T47D (cell line): ENCODE results near the genes PSG7, PSG11, LYPD5 and ZNF222.

- RRBS = 2% methylated on average over 21 of the region's 42 CpGs
Measured at GRCh38 chr19:42132973-42133480, 781 bp upstream of the POU2F2 start.

DNA sequence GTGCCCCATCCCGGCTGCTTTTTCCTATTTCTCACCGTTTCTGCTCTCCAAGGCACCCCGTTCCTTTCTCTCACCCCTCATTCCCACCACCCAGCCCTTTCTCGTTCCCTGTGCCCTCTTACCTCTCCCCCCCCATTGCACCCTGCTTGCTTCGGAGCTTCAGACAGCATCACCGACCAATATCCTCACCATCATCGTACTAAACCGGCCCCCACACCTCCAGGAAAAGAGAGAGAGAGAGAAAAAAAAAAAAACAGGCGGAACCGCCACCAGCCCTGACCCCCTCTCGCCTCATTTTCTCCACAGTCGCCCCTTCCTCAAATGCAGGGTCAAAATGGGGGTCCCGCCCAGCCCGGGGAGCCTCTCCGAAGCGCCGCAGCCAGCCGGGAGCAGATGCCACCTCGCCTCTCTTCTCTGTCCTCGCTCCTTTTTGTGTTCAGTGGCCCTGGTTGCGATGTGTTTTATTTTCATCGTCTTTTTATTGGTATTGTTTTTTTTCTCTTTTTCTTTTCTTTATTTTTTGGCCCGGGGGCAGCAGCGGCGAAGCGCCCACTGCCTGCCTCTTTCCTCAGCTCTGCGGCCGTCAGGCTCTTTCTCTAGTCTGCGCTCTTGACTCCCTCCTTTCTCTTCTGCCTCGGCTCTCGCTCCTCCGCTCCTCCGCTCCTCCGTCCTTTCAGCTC, 41.5 kb downstream of the DEDD2 start:
- RRBS = no CpG with 5 or more reads among the region's 34 CpGs

DNA sequence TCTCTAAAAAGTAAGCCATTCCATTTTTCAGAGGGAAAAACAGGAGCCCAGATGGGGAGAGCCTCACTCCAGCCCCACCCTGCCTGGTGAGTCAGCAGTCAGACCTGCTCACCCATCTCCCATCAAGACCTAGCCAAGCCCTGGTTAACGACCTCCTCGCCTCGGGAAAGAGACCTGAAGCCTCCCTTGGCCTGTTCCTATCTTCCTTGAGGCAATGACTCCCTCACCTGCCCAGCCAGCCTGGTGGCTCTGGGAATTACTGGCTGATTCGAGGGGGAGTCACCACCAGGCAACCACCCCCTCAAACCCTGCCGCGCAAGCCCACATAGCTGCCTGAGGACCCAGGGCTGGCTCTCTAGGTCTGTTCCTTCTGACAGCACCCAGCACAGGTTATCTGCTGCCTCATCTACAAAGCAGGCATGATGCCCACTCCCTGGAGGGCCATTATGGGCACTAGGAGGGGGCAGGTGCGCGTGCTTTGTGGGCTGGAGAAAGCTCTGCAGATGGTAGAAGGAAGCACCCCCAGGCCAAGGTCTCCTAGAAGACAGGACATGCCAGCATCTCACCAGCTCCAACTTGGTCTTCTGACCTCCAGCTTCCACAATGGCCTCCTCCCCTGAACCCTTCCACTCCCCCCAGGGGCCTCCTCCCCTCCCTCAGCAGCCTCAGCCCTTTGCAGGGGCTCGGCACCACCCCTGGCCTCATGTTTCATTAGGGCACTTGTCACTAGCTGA, 10.5 kb downstream of the DEDD2 start:
- RRBS = no CpG with 5 or more reads among the region's 9 CpGs

GRCh38 chr19:42212917-42213285, 4.6 kb downstream of the DEDD2 start:
- RRBS = no CpG with 5 or more reads among the region's 1 CpG

DNA sequence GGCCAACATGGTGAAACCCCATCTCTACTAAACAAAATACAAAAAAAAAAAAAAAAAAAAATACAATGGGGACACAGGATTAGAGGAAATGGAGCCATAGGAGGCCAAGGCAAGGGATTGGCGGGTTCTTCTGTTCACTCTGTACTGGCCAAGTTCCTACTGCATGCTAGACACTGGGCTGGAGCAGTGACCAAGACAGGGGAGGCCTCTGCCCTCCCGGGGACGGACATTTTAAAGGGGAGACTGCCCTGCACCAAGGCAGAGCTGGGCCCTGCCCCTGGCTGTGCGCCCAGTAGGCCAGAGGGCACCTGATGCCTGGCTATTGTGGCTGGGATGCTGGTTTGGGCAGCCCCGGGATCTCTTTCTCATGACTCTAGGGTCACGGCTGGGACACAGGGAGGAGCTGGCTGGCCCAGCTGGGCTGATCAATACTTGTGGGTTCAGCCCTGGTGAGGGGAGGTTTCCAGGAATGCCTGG, 17.8 kb downstream of the LIPE start:
- RRBS = no CpG with 5 or more reads among the region's 6 CpGs

- RRBS = no CpG with 5 or more reads among the region's 1 CpG
Measured at GRCh38 chr19:42529247-42529607, 946 bp upstream of the CEACAM1 start.

DNA sequence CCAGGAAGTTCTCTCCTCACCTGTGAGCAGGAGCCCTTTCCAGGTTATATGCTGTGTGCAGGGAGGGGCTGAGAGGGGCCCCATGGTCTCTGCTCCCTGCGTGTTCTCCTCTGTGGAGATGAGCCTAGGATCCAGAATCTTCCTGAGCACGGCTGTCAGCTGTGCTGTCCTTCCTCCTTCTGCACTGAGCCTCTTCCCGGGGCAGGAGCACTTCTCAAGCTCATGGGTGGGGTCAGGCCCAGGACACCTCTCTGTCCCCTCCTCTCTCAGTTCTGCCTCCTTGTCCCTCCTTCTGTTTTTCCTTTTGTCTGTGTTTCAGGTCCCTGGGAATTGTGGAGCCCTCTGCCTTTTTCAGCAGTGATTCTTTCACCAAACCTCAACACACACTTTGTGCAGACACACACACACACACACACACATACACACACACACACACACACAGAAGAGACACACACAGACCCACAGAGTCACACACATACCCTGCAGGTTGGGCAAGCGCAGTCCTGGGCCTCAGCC, at the start of gene PSG7:
TSS of gene PSG7 (minus strand) at position 215 of the 516 bp plus-strand sequence.
- RRBS = no CpG with 5 or more reads among the region's 4 CpGs

- RRBS = no CpG with 5 or more reads among the region's 6 CpGs
Measured at GRCh38 chr19:43026274-43026751, at the start of gene PSG11. Gene PSG11, minus strand, starts transcription at chr19:43026469.

GRCh38 chr19:43265335-43265657, 4.0 kb downstream of the PSG9 start:
- RRBS = 5% methylated on average over 2 of the region's 6 CpGs

DNA sequence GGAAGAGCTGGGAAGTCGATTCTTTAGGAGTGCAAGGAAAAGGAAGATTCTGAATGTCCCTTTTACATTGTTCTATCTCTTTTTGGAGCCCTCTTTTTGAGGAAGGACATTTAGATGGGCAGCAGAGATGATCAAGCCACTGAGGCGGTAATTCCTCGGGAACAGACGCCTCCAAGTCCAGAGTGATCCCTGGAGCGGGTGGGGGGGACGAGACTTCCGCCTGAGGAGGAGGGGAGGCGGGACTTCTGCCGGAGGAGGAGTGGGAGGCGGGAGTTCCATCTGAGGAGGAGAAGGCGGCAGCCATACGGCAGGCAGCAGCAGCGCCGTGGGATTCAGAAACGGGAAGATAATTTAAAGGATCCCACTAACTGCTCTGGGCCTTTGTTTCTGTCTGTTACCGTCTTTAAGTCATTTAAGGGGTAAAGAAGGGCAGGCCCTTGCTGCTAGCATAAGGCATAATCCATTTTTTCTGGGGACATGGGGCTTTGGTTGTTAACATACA, 37.6 kb upstream of the CD177 start:
- RRBS = no CpG with 5 or more reads among the region's 16 CpGs

- RRBS = 95% methylated on average over 8 of the region's 23 CpGs
Measured at GRCh38 chr19:43501545-43502036, 3.0 kb downstream of the PHLDB3 start.

- RRBS = 88% methylated on average over 6 of the region's 24 CpGs
Measured at GRCh38 chr19:43607412-43608184, 4.3 kb upstream of the SRRM5 start.

GRCh38 chr19:43620160-43620537, 720 bp upstream of the ZNF428 start:
- RRBS = no CpG with 5 or more reads among the region's 9 CpGs

GRCh38 chr19:43662492-43662888, 7.5 kb downstream of the PLAUR start:
- RRBS = no CpG with 5 or more reads among the region's 6 CpGs

- RRBS = no CpG with 5 or more reads among the region's 2 CpGs
Measured at GRCh38 chr19:43751524-43751880, 3.3 kb downstream of the SMG9 start.

DNA sequence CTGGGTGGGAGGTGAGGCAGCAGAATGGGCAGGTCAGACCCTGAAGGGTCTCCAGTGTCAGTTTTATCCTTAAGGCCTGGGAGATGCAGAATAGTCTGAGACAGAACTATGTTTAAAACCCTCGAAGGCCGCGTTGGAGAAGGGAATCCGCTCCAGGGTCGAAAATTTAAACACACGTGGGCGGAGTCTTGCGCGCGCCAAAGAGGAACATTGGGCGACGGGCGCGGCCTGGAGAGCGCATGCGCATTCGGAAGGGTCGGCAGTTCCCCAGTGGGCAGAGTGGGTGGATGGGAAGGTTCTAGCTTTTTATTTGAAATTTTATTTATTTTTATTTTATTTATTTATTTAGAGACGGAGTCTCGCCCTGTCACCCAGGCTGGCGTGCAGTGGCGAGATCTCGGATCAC, 700 bp upstream of the SMG9 start:
- RRBS = no CpG with 5 or more reads among the region's 23 CpGs

DNA sequence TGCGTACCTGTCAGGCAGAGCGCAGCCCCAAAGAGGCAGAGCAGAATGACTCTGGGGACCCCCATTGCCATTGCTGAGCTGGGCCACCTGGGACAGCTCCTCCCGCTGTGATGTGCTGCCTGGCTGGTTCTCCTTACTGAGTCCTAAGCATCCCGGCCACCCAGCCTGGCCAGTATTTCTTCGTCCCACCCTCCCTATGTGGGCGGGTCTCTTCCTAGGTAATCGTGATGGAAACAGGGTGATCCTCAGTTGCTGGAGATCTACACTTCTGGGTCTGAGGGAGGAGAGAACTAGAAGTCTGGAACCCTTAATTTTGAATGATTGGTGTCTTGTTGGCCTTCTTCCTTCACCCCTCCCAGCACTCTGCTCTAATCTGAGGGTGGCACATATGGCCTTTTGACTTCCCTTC, at the start of gene LYPD5:
TSS of gene LYPD5 (minus strand) at position 138 of the 409 bp plus-strand sequence.
- RRBS = no CpG with 5 or more reads among the region's 7 CpGs

- RRBS = 50% methylated on average over 1 of the region's 7 CpGs
Measured at GRCh38 chr19:43812502-43813082, 10.3 kb upstream of the LYPD5 start.

DNA sequence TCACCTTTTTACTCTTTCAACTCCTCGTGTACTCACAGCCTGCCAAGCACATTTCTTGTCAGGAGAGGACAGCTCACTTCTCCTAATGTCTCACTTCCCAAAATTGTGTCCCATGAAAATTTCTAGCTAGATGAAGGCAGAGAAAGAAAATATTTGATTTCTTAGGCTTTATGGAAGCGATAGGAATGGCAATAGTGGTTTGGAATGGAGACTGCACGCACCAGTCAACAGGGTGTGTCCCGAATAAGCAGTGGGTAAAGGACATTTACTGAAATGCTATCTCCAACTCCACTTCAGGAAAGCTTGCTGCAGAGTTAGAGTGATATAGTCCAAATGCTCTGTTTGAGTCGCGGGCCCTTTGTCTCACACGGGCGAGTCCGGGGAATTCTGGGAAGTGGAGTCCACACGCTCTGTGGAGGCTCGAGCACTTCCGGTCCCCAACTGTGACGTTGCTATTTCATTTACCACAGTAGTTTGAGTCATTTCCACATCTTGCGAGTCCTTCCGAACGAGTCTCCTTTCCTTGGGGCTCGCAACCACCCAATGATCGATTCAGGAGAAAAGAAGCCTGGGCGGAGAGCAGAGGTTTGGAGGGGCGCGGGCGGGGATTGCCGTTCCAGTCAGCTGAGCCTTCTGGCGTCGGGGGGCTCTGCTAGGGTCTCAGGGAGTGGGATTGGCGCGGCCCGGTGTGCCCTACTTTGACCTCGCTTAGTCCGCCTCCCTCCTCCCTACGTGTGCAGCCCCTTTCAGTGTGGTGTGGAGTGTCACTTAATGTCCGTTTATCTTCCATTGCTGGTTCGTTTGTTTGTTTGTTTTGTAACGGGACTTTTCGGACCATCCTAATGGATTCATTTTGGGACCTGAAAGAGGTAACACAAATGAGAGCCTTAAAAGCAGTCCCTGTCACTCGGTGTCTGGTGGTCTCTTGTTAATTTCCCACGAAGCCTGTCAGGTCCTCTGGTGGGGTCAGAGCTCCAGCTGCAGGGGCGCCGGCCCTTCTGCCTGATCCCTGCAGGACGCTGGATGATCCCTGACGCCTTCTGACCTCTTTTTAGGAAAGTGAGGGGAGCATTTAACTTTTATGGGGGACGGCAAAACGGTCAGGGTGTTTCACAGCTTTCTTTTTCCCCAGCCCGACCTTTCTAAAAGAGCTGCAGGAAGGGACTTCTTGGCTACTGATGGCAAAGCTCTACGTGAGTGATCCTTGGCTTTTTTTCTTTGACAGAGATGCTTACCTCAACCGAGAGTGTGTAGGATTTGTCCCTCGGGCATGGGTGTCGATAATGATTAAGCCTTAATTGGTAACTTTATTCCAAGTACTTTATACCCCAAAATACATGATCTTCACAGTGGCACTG, at the start of gene ZNF222:
TSS of gene ZNF222 (plus strand) at position 486 of the 1,358 bp plus-strand sequence.
- RRBS = no CpG with 5 or more reads among the region's 48 CpGs

GRCh38 chr19:44051060-44051574, 719 bp upstream of the ZNF223 start:
- RRBS = no CpG with 5 or more reads among the region's 15 CpGs